Epithelial cell of alveolus of lung (primary cell): ENCODE measurements around the genes PRRC2C, MYOC, DNM3 and PIGC.

GRCh38 chr1:170693081-170693676 lies 29.2 kb downstream of the PRRX1 start:
- RAMPAGE, long total RNA = no peak
- RRBS = no CpG with 5 or more reads among the region's 2 CpGs

GRCh38 chr1:170729621-170730063 lies 65.7 kb downstream of the PRRX1 start:
- RAMPAGE, long total RNA = no peak
- RRBS = no CpG with 5 or more reads among the region's 4 CpGs

- RAMPAGE, long total RNA = no peak
- RRBS = no CpG with 5 or more reads among the region's 3 CpGs
These were observed 21.9 kb downstream of the FMO3 start for GRCh38 chr1:171112411-171113148.

DNA sequence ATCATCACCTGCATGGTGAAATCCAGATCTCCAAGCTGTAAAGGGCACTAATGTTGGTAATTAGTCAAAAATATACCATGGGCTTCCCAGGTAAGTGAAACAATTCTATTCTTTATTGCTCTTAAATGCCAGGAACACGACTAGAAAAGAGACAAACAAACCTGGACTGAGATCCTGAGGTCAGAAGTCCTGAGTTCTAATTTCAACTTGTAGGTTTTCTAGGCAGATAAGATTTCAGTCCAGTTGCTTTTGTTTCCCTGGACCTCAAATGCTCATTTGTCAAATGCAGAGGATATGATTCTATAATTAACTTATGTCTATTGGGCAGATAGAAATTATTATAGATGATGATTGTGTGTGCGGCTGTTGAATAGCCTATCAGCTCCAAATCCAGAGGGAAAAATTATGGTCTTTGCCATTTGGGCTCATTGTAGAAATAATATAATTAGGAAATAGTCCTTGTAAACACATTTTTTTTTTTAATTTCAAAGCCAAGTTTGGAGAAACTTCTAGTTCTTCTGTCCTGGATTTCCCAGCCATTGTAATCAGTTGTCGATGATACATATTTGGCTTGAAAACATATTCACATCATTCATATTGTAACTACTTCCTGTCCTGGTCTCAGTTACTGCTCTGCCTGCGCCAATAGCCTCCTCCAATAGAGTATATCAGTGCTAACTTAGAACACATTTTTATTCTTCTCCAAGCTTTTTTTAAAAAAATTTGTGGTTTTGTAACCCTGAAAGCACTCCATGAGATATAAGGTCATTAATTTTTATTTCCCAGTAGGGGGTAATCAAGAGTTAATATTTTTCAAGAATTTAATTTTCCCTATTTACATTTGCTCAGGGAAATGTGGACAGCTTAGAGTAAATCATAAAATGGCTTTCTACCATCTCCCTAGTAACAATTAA lies 46.3 kb upstream of the FMO2 start:
- RAMPAGE, long total RNA = no peak
- RRBS = no CpG with 5 or more reads among the region's 4 CpGs

DNA sequence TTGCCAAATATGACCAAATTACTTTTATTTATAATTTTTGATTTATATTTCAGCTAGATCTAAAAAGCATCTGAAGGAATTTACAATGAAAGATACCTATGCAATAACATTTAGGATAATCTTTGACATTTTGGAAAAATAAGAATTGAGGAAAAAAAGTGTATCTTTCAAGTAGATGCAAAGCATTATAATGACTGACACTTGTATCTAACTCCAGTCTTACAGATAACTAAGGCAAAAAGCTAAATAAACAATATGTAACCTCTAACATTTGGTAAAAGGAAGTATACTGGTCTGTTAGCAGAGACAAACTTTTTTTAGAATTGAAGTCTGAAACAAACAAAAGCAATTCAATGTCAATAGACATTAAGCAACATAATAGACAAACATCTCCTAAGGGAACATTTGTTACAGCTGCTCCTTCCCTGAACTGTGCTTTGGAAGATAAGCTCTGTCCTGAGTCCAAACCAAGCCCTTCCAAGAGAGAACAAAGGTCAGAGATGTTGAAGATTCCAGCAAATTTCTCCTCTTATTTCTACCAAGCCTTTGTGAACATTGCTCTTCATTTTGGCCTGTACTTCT lies 25.1 kb downstream of the FMO2 start:
- RAMPAGE, long total RNA = no peak

DNA sequence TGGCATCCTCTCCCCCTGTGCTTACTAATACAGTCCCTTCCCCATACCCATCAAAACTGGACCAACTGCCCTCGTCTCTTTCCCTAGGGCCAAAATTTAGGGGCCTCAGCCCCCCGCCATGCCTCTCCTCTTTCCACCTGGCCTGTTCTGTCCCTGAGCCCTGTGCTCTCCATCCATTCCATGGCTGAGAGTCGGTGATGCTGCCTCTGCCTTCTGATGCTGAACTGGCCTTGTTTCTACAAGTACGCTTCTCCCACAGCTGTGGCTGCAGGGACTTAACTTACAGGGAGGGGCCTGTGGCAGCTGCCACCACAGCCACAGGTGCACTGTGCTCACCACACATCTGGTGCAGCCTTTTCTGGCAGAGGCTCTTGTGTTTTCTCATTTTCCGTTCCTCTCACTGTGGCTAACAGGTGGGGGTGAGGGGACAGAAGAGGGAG lies 4.1 kb downstream of the FMO1 start:
- RAMPAGE, long total RNA = no peak
- RRBS = no CpG with 5 or more reads among the region's 5 CpGs

DNA sequence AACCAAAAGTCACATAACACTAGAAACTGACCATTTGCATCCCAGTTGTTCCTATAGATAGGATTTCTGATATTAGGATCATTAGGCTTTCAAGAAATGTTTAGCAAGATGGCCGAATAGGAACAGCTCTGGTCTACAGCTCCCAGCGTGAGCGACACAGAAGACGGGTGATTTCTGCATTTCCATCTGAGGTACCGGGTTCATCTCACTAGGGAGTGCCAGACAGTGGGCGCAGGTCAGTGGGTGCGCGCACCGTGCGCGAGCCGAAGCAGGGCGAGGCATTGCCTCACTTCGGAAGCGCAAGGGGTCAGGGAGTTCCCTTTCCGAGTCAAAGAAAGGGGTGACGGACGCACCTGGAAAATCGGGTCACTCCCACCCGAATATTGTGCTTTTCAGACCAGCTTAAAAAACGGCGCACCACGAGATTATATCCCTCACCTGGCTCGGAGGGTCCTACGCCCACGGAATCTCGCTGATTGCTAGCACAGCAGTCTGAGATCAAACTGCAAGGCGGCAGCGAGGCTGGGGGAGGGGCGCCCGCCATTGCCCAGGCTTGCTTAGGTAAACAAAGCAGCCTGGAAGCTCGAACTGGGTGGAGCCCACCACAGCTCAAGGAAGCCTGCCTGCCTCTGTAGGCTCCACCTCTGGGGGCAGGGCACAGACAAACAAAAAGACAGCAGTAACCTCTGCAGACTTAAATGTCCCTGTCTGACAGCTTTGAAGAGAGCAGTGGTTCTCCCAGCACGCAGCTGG lies 59.7 kb downstream of the FMO4 start:
- RAMPAGE, long total RNA = no peak
- RRBS = no CpG with 5 or more reads among the region's 33 CpGs

- RAMPAGE, long total RNA = no peak
- RRBS = no CpG with 5 or more reads among the region's 3 CpGs
These were observed 488 bp upstream of the PRRC2C start for GRCh38 chr1:171484848-171485235.

GRCh38 chr1:171485236-171485874 lies at the start of gene PRRC2C:
Gene PRRC2C (plus strand): TSS chr1:171485530.
- RAMPAGE, long total RNA = start-site peak on the plus strand at chr1:171485540-171485574, 120 and 141 reads in 2 replicates
- RRBS = 0% methylated on average over 10 of the region's 43 CpGs

GRCh38 chr1:171524621-171525196 lies 39.4 kb downstream of the PRRC2C start:
- RAMPAGE, long total RNA = no peak
- RRBS = no CpG with 5 or more reads among the region's 3 CpGs

DNA sequence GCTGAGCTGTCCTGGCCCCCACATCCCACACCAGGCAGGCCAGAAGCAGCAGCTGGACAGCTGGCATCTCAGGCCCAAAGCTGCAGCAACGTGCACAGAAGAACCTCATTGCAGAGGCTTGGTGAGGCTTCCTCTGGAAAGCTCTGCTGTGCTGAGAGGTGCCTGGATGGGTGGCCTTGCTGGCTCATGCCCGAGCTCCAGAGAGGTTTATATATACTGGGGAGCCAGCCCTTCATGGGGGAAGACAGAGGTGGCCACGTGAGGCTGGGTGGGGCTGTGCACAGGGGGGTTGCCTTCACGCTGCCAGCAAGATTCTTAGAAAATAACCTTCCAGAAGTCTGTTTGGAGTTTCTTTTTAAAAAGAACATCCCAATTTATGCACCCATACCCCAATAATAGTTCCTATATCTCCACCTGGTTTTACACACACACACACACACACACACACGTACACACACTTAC lies at the start of gene MYOC:
Gene MYOC, minus strand, starts transcription at position 186 of the 462 bp plus-strand sequence.
- RAMPAGE, long total RNA = no peak
- RRBS = no CpG with 5 or more reads among the region's 5 CpGs

DNA sequence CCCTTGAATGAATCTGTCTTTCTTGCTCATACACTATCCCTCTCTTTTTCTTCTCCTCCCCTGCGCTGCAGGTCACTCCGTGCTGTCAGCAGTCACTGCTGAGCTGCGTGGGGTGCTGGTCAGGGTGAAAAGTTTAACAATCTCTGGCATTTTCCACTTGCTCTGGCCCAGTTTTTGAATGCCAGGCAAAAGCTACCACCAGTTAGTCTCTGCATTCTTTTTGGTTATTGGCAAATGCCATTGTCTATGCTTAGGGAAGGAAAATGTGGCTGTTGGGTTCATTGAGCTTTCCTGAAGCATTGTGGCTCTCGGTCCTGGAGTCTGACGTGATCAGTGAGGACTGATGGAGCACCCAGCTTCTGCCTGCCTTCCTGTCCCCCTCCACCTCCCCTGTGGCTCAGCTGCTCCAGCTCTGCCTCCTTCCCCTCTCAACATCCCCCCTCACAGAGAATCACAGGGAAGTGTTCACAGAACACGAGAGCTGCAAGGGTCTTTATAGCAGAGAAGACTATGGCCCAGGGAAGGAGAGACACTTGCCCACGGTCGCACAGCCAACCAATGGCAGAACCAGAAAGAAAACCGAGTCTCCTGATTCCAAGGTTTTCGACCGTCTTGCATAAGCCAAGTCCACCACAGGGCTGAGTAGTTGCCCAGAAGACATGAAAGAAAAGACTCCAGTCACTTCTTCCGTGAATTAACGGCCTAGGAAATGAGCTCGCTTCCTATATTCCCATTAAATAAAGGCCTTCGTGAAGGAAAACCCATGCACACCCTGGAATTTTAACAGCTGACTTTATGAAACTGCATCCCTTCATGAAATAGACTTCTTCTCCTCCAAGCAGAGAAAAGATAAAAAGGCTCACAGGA lies 2.2 kb upstream of the MYOC start:
- RAMPAGE, long total RNA = no peak
- RRBS = no CpG with 5 or more reads among the region's 15 CpGs

DNA sequence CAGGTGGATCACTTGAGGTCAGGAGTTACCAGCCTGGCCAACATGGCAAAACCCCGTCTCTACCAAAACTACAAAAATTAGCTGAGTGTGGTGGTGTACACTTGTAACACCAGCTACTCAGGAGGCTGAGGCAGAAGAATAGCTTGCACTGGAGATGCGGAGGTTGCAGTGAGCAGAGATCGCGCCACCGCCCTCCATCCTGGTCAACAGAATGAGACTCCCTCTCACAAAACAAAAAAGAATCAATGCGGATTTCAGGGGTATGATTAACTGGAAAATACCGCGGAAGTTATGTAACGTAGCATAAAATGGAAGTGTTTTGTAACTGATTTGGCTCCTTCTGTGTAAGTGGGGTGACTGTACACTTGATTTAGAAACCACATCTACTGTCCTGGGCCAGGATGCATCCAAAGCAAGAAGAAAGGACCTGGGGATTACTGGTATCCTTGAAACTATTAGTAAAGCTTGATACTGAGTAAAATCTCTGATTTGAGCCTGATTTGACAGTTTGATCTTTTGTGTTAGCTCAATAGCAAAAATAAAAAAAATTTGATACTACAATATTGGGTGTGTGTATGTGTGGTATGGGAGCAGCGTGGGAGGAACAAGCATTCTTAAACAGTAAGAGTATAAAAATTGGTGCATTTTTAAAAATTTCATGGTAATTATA lies 3.1 kb upstream of the VAMP4 start:
- RAMPAGE, long total RNA = no peak
- RRBS = no CpG with 5 or more reads among the region's 10 CpGs

DNA sequence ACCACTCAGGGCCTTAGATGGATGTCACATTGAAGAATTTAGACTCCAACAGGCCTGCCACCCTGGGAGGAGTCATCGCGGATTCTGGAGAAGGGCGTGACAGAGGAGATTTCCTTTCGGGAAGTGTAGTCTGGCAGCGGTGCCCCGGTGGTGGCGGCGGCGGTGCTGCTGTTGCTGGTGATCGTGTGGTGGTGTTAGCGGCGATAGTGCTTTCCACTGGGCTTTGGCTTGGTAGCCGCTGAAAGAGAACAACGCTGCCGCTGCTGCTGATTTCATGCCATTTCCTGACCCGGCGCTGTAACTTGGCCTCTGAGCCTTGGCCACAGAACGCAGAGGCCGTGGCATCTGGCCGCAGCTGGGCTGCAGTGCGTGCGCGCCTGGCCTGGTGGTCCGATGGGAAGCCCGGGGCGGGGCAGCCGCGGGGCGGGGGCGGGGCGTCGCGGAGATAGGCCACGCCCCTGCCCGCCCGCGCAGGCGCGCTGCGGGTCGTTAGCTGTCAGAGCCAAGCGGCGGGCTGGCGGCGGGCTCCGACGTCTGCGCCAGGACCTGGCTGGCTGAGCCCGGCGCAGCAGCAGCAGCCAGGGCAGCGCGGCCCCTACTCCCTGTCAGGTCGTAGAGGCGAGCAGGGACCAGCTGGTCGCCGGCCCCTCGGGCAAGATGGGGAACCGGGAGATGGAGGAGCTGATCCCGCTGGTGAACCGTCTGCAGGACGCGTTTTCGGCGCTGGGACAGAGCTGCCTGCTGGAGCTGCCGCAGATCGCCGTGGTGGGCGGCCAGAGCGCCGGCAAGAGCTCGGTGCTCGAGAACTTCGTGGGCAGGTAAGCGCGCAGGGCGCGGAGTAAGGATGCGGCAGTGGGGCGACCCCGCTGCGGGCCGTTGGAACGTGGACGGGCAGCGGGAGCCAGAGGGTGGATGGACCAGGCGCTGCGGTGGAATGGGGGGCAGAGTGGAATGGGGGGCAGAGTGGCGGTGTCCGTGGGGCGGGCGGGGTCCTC lies at the start of gene DNM3:
Gene DNM3, plus strand, starts transcription at position 499 of the 995 bp plus-strand sequence.
- RAMPAGE, long total RNA = no peak
- RRBS = under 1% methylated on average over 8 of the region's 91 CpGs

- RAMPAGE, long total RNA = no peak
- RRBS = no CpG with 5 or more reads among the region's 3 CpGs
These were observed 26.9 kb downstream of the DNM3 start for GRCh38 chr1:171868239-171868586.

GRCh38 chr1:172180949-172181179 lies 239.6 kb upstream of the C1orf105 start:
- RAMPAGE, long total RNA = no peak
- RRBS = no CpG with 5 or more reads among the region's 3 CpGs

GRCh38 chr1:172394012-172394963 lies 26.2 kb upstream of the C1orf105 start:
- RAMPAGE, long total RNA = no peak
- RRBS = no CpG with 5 or more reads among the region's 5 CpGs

DNA sequence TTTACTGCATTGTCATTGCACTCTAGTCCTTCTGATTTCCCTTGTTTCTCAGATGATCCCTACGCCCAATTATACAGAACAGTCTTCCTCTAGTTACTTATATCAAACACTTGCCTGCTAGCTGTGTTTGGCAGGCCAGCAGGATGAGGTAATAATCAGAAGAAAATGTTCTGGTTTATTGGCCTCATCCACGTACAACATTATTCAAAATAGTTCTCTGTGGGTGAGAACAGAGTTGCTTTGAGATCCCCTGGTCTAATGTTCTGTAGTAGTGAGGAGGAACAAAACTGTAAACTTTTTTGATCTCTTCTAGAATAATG lies 22.3 kb upstream of the C1orf105 start:
- RAMPAGE, long total RNA = no peak
- RRBS = no CpG with 5 or more reads among the region's 2 CpGs

- RAMPAGE, long total RNA = start-site peak on the minus strand at chr1:172444055-172444064, 103 and 49 reads in 2 replicates
- RRBS = under 1% methylated on average over 14 of the region's 31 CpGs
These were observed at the start of gene PIGC for GRCh38 chr1:172443898-172444525. Gene PIGC (minus strand): TSS chr1:172444069.

DNA sequence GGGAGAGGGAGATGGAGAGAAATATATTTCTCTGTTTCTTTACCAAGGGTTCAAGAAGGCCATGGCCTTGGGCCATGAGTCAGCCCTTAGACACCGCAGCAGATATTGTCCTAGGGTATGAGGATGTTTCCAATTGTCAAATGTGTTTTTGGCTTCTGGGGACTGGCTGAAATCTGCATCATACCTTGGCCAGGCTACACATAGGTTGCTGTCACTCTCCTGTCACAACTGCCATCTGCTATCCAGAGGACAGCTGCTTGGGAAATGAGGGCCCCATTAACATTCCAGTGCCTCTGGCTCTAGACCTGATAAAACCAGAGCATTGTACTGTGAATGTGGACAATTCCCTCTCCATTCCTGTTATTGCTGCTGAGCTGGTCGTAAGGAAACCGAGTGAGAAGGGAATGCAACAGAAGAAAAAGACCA lies 8.7 kb upstream of the PIGC start:
- RAMPAGE, long total RNA = no peak
- RRBS = no CpG with 5 or more reads among the region's 3 CpGs